Measurements from ENCODE around the genes KCNE4 and MRPL44.

GRCh38 chr2:222892217-222893005 lies 31.6 kb downstream of the ACSL3 start:
- PRO-cap, 2 experiments: no peak in any of the 2 experiments

DNA sequence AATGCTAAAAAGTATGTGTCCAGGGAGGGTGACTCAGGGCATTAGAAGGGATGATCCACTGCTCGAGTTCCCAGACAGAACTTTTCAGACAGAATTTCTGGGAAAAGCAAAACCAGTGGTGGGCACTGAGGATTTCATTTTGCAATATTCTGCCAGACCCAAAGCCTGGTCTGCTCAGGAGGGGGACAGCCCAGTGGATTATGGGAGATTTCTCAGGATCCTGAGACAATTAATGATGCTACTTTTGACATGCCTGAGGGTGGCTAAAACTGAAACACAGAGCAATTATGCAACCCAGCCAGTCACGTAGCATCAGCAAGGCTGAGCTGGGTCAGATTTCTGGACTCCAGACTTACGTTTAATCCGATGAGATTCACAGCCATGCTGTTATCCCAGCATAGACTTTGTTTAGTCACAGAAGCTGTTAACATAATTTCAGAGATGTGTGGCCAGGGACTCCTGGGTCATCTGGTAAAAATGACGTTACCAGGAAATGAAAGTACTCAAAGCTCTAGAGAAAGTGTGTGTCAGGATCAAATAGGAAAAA lies 4.6 kb upstream of the KCNE4 start:
- PRO-cap, 2 experiments: no peak in any of the 2 experiments

DNA sequence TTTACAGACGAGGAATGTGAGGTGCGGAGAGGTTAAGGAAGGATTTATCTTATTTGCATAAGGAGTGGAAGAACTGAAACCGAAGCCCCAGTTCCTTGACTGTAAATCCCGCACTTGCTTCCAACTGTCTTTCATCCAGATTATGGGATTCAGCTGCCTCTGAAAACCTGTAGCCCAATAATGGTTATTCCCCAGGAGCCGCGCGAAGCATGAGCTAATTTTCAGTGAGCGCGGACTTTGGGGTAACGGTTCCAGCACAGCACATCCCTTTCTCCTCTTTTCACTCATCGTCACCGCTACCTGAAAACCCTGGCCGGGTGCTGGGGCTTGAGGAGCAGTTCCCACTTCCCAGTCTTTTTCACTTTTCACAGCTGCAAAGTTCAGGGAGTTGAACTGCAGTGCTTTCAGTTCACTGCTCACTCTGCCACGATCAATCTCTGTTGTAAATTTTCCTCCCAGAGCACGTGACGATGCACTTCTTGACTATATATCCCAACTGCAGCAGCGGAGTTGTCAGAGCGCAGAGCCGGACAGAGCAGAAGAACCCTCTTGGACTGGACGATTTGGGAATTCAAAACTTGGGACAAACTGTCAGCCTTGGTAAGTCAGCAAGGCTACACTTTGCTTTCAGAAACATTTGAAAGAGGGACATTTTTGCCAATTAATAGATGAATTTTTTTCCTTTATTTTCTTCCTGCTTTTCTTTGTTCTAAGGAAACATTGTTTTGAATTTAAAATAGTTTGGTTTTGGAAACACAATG lies at the start of gene KCNE4:
Gene KCNE4, plus strand, starts transcription at position 516 of the 761 bp plus-strand sequence.
- PRO-cap, 2 experiments: peak in 2 of 2 experiments; most common plus-strand start position 516 of the sequence (in 2); most common minus-strand start position 423 of the sequence (in 1)

DNA sequence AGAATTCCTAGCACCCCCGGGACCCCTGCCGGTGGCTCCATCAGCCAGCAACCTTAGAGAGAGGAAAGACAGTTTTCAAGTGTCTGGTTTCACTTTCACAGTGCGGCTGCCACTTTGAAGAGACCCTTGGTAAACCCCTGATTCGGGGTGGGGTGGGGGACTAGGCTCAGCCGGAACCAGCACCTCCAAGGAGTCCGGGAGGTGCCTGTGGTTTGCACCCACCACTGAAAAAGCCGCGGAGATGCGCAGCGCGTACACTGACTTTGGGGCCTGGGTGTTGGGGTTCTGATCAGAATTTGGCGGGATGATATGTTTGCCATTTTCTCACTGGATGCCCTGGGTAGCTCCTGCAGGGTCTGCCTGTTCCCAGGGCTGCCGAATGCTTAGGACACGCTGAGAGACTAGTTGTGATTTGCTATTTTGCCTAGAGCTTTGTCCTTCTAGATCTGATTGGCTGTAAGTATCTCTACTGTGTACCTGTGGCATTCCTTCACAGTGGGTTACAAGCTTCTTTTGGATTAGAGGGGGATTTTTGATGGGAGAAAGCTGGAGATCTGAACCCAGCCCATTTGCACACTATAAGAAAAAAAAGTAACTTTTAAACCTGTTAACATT lies 1.4 kb downstream of the KCNE4 start:
- PRO-cap, 2 experiments: no peak in any of the 2 experiments

GRCh38 chr2:223581009-223581318 lies 21.2 kb downstream of the SCG2 start:
- PRO-cap, 2 experiments: peak in 1 of 2 experiments; most common minus-strand start chr2:223581108 (in 1)

- PRO-cap, 2 experiments: no peak in any of the 2 experiments
These were observed 76.4 kb downstream of the AP1S3 start for GRCh38 chr2:223760730-223761558.

GRCh38 chr2:223908401-223909023 lies 36.6 kb downstream of the WDFY1 start:
- PRO-cap, 2 experiments: no peak in any of the 2 experiments

DNA sequence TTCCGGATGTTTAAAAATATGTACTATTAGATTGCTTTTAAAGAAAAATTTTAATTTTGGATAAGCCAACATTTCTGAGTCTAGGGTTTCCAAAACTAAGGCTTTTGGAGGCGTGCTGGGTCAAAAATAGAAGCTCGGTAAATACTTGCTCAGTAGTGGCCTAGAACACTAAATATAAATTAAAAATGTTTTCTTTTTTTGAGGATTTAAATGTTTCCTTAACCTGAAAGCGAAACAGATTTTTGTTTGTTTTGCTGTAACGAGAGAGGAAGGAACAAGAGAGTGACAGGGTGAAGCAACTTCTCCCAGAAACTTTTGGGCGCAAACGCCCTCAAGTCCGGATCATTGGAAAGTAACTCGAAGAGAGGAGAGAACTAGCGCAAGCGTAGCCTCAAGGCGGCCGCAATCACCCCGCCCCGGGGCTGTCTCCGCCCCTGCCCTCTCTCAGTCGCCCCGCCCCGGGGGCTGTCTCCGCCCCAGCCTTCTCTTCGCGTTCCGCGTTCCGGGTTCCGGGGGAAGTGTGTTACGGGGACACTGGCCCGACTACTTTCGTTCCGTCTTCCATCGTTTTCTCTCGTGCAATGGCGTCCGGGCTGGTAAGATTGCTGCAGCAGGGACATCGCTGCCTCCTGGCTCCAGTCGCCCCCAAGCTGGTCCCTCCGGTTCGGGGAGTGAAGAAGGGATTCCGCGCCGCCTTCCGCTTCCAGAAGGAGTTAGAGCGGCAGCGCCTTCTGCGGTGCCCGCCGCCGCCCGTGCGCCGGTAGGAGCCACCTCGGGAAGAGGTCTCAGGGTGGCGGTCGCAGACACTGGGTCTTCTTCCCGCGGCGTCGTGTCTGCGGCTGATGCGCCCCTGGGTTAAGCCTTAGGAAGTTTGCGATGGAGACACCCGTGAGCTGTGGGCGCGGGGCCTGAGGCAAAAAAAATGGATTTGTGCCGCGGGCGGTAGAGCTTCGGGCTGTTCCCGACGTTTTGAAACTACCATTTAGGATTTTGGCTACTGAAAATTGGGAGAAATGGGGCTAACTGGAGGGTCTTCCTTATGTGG lies at the start of gene MRPL44:
Gene MRPL44, plus strand, starts transcription at position 572 of the 1,045 bp plus-strand sequence.
- PRO-cap, 2 experiments: peak in 1 of 2 experiments; most common plus-strand start position 572 of the sequence (in 1); most common minus-strand start position 359 of the sequence (in 1)

- PRO-cap, 2 experiments: no peak in any of the 2 experiments
These were observed 47.6 kb upstream of the FAM124B start for GRCh38 chr2:224449521-224449815.

DNA sequence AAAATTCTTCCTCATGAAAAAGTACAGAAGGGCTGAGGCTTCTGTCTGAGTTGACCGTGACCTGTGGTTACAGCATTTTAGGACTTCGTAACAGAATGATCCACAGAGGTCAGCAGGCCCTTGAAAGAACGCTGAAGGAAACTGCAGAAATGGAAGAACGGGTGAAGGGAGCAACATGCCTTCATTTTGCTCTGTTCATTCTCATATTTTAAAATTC lies 80.7 kb upstream of the CCDC195 start:
- PRO-cap, 2 experiments: no peak in any of the 2 experiments

DNA sequence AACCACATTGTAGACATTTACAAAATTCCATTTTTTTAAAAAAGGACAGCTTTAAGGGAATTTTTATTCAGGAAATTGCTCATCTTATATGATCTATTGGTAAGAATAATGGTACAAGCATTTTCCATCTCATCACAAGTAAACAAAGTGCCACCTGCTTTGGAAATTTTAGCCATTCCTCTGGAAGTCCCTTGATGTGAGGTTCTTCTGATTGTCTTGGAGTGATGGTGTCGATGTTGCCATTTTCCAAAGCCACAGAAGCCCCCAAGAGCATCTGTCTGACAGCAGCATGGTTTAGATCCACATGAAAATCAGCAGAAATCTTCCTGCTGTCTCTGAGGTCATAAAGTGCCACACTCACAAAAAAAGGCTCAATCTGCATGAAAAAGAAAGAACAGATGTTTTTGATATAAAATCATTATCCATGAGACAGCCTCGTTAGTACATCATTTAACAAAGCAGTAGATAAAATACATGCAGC lies 148.6 kb upstream of the CCDC195 start:
- PRO-cap, 2 experiments: no peak in any of the 2 experiments

- PRO-cap, 2 experiments: no peak in any of the 2 experiments
These were observed 106.5 kb downstream of the DOCK10 start for GRCh38 chr2:224935793-224936133.

DNA sequence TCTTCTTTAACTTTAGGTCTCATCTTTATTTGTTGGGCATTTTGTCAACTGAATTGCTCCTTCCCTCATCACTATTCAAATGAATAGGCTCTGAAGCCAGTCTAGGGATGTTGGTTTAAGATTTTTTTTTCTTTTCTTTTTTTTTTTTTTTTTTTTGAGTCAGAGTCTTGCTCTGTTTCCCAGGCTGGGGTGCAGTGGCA lies 98.7 kb downstream of the DOCK10 start:
- PRO-cap, 2 experiments: no peak in any of the 2 experiments

DNA sequence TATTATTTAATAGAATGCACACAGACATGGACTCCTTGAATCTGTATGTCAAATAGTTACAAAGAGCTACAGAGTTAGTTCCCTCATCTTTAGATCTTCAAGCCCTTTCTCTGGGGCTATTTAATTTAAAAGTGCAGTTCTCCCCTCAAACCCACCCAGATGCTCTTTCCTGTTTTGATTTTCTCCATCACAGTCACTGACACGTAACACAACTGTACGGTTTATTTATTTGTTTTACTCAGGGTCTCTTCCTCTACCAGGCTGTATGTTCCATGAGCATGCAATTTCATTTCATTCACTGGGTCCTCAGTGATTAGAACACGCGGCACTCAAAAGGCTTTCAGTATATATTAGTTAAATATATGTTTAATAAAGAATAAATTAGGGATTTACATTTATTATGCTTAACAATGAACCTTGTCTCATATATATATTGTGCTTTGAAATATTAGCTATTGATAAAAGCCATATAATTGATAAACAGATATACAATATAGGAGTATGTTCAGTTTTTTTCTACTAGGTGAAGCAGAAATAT lies 94.6 kb downstream of the DOCK10 start:
- PRO-cap, 2 experiments: no peak in any of the 2 experiments

- PRO-cap, 2 experiments: no peak in any of the 2 experiments
These were observed 12.0 kb downstream of the DOCK10 start for GRCh38 chr2:225030303-225030575.

DNA sequence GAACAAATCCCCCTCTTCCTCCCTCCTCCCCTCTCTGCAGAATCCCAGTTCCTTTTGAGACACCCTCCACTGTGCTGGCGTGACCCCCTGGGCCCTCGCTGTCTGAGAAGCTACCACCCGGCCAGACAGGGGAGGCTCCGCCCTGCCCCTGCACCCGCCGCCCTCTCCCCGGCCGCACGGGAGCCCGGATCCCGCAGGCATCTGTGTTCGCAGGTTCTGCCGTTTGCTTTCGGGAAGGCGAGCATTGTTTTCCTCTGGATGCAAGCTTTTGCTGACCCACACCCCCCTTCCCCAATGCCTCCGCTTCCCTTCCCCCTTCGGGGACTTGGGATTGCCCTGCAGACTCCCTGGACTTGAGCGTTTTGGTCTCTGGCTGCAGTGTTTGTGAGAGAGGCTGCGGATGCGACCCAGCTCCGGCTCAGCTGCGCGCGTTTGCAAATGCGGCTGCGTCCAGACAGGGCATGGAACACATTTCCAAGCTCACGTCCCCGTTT lies 631.6 kb downstream of the NYAP2 start:
- PRO-cap, 2 experiments: peak in 1 of 2 experiments; most common plus-strand start position 378 of the sequence (in 1); most common minus-strand start position 384 of the sequence (in 1)

- PRO-cap, 2 experiments: no peak in any of the 2 experiments
These were observed 168.0 kb downstream of the IRS1 start for GRCh38 chr2:226631589-226632135.

- PRO-cap, 2 experiments: peak in 1 of 2 experiments; most common plus-strand start chr2:226650424 (in 1)
These were observed 149.6 kb downstream of the IRS1 start for GRCh38 chr2:226649765-226650752.

GRCh38 chr2:226652634-226653046 lies 147.0 kb downstream of the IRS1 start:
- PRO-cap, 2 experiments: no peak in any of the 2 experiments

- PRO-cap, 2 experiments: no peak in any of the 2 experiments
These were observed 139.0 kb downstream of the IRS1 start for GRCh38 chr2:226660529-226661080.

All from cerebral cortex (tissue), 2 donors.